WTC11 (cell line): ENCODE results near the genes SERPINB12, SERPINB11 and SERPINB10.

- PRO-cap, result no peak
Observed at GRCh38 chr18:62741012-62742076, 26.0 kb downstream of the PHLPP1 start.

- PRO-cap, result no peak
Observed at GRCh38 chr18:62781195-62781693, 65.9 kb downstream of the PHLPP1 start.

DNA sequence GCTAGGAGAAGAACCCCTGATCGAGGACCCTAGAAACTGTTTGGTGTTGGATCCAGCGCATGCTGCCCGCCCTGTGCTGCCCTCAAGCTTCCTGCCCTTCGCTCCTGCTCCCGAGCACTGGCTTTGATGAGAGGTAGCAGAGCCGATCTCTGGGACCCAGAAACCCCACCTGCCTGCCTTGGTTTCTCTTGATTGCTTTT lies 267.2 kb downstream of the PHLPP1 start:
- PRO-cap, result no peak

DNA sequence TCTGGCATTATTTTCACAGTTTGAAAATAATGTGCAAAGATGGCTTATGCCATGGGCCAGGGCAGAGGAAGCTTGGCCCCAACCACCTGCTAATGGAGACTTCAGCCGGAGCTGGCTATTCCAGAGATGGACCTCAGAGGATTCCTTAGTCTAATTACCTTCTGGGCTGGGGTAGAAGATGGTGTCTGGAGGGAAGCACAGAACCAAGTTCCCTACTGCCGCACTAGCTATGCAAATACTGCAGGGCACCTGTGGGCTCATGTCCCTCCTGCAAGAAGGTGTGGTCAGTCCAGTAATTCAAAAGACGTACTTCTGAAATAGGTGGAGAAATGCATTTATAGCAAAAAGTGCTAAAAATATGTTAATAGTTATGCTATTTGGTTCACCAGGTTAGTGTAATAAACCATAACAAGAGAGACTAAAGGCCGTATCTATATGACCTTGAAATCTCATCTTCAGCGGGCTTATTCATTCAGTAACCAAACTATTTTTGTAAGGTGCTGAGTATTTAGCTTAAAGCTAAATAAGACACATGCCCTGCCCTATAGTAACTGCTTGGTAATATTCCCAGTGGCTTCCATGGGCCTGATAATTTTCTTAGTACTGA lies 180.5 kb downstream of the BCL2 start:
- PRO-cap, result unidirectional peak, plus-strand start at position 141 of the sequence

- PRO-cap, result no peak
Observed at GRCh38 chr18:63205159-63206146, 114.1 kb downstream of the BCL2 start.

DNA sequence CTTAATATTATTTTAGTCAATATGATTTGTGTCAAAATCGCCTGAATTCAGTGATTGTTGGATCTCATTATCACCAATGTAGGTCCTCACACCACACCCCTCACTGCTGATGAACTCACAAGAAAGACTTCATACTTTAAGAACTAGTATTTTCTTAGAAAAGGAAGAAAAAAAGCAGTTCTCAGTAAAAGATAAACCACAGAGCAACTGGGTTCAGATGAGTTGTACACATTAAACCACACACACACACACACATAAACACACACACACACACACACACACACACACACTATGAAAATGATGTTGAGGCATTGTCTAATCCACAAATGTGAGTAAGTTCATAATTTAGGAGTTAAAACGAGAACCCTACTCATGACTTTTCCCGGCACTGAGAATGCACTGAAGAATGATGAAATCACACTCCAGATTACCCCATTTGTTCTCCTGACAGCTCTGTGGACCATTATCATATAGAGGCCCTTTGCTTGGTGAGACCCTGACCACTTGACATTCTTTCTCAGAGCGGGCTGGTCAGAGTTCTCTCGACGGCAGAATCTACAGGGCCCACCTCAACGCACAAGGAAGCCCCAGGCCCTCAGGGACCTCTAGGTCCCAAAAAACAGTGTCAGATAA lies 106.2 kb downstream of the BCL2 start:
- PRO-cap, result no peak

- PRO-cap, result no peak
Observed at GRCh38 chr18:63290037-63290862, 29.3 kb downstream of the BCL2 start.

- PRO-cap, result no peak
Observed at GRCh38 chr18:63330667-63331379, 11.3 kb upstream of the BCL2 start.

DNA sequence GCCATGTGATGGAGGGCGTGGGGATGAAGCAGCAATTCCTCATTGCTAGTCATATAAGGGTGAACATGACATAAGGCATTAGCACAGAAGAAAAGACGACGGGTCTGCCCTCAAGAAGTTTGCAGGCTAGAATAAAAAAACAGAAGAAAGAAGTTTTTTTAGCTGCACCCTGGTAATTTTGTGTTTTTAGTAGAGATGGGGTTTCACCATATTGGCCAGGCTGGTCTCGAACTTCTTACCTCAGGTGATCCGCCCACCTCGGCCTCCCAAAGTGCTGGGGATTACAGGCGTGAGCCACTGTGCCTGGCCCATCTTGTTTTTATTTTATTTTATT lies 5.5 kb upstream of the VPS4B start:
- PRO-cap, result no peak

DNA sequence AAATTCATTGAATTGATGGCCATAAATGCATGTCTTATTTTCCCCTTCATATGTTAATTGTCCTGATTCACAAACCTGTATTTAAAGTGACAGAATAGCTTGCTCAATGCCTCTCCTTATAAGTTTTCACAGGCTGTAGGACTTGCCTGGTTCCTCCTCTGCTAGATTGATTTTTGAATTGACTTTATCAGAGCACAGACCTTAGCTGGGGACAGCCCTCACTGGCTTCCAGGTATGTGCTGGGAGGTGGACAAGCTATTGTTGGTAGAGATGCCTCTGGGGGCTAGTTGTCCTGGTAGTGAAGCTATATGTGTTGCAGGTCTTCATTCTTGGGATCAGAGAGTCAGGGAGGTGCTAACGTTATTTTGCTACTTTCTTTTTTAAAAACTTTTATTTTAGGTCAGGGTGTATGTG lies at the start of gene SERPINB12:
SERPINB12 (plus strand) TSS at position 109 of the 414 bp plus-strand sequence.
- PRO-cap, result no peak

GRCh38 chr18:63553310-63553824 lies 11.2 kb downstream of the SERPINB12 start:
- PRO-cap, result no peak

DNA sequence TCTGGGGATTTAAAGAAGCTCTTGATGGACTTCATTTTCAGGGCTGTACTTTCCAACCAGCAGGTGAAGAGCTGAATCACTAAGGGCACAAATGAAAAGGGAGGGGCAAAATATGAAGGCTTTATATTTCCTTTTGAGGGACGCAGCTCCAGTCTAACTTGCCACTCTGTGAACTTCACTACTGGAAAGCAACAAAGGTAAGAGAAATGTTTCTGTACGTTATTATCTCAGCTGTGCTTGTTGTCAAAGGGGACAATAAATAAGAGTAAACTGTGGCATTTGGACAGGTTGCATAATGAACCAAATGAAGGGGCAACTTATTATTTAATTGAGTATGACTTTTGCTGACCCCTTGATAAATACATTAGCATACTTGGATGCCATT lies at the start of gene SERPINB11:
SERPINB11 (plus strand) TSS at position 151 of the 385 bp plus-strand sequence.
- PRO-cap, result no peak

GRCh38 chr18:63889828-63891075 lies 2.7 kb downstream of the SERPINB2 start:
- PRO-cap, result no peak

DNA sequence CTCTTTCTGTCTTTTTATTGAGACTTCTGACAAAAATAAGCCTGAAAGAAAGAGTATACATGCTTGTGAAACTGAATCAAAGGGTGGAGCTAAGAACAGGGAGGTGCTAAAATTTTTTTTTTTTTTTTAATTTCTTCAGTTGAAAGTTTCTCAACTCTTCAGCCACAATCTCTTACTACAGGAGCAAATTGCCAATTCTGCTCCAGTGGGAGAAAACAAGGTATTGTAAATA lies at the start of gene SERPINB10:
SERPINB10 (plus strand) TSS at position 138 of the 232 bp plus-strand sequence.
- PRO-cap, result no peak

GRCh38 chr18:64992655-64993035 lies 758.2 kb upstream of the CDH7 start:
- PRO-cap, result no peak

- PRO-cap, result unidirectional peak, plus-strand start at chr18:66523360
Observed at GRCh38 chr18:66523238-66523583, 80.7 kb downstream of the CDH19 start.

- PRO-cap, result no peak
Observed at GRCh38 chr18:66682681-66683414, 79.0 kb upstream of the CDH19 start.

- PRO-cap, result unidirectional peak, plus-strand start at chr18:67096716
Observed at GRCh38 chr18:67096494-67096833, 420.1 kb downstream of the DSEL start.

GRCh38 chr18:68972073-68972610 lies 174.3 kb downstream of the CCDC102B start:
- PRO-cap, result no peak

- PRO-cap, result no peak
Observed at GRCh38 chr18:68985245-68985933, 187.5 kb downstream of the CCDC102B start.